ENCODE measurements around the genes SAYSD1, MOCS1 and OARD1.

- RRBS: no CpG with 5 or more reads among the region's 5 CpGs
These were observed 393.0 kb downstream of the ZFAND3 start for GRCh38 chr6:38212462-38212898.

GRCh38 chr6:38571695-38571954, 68.1 kb downstream of the BTBD9 start:
- RRBS: no CpG with 5 or more reads among the region's 1 CpG

- RRBS: 6% methylated on average over 12 of the region's 72 CpGs
These were observed at the start of gene SAYSD1 for GRCh38 chr6:39114224-39115357. Gene SAYSD1 (minus strand): TSS chr6:39115186.

DNA sequence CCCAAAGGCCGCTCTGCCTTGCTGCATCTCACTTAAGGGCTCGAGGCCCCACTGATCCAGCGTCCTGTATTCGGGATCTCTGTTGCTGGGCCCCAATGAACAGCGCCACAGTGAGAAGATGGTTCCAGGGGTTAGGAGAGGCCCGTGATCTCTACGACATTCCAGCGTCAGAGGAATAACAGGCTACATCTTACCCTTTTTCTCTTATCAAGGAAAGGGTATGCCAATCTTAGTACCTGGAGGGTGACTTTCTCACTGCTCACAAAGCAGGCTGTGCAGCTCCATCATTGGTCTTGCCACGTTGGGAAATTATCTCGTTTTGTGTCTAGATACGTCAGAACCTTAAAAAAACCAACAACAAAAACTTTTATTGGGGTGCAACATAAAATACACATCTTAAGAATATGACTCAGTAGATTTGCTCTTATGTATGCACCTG, 391 bp upstream of the SAYSD1 start:
- RRBS: no CpG with 5 or more reads among the region's 11 CpGs

DNA sequence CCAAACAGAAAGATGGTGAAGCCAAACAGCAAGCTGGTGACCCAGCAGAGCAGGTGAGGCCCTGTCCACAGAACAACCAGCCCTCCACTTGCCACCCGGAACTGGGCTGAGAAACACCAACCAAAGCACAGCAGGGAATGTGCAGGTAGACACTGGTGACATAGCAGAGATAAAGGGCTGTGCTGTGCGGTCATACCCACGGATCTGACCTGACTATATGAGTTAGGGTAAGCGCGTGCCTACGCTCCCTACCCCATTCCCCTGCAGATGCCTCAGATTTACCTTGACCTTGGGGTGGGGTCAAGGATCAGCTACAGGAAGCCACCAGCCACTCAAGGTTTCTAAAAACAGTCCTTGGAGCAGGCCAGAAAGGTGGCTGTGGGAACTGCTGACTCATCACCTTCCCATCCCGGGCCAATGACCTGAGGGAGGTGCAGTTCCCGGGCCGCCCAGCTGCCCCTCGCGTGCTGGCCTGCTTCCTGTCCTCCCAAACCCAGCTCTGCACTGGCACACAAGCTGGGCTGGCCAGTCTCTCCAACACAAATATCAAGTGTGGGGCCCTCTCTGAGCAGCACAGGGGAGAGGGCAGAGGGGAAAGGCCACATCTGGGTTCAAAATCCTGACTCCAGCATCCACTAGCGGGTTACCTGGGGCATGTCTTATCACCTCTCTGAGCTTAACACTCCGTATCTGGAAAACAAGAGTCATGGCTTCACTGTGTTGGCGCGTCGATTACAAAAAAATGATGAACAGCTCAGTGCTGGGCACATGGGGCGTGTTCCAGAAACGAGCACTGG, 23.0 kb downstream of the KCNK5 start:
- RRBS: no CpG with 5 or more reads among the region's 18 CpGs

DNA sequence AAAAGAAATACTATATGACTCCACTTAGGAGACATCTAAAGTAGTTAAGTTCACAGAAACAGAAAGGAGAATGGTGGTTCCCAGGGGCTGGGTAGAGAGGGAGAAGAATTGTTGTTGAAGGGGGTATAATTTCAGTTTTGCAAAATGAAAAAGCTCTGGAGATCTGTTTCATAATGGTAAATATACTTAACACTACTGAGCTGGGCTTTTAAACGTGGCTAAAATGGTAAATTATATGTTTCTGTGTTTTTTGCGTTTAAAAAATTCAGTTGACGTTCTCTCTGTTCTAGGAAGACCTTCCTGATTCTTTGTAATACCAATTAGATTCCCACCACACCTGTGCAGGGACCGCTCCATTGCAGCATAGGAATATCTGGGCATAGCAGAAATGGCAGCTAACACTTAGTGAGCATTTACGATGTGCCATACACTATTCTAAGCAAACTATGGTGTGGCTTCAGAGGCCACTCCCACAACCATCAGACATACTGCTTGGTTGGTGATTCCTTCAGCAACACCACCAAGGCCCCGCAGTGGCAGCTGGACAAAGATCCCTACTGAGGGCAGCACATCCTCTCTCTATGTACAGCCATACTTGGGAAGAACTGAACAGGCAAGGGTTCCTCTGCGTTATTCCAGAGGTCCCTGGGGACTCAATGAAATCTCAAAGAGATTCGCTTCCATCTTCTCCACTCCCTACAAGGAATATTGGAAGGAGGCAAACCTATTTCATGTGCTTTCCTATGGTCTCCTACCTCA, 6.3 kb downstream of the KCNK5 start:
- RRBS: no CpG with 5 or more reads among the region's 8 CpGs

DNA sequence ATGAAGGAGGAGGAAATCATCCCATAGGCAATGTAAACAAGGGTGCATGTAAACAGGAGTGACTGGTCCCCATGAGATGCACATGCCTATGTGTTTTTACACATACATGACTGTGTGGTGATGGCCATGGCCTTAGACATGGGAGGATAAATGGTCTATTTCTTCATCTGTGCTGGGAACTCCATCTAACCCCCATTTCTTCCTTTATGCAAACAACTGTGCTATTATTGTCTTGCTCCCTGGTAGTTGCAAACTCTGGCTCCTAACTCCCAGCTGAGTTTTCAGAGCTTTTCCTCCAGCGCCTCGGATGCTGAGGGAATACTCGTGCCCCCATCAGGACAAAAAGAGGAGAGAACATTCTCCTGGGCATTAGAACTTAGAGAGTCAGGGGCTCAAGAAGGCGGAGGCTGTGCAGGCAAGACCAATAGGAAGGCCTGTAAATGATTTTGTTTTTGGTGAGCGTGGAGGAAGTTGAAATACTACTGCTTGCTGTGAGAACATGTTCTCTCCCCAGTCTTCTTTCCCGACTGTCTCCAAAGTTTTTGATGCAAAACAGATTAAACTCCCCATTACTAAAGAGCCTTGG, 2.1 kb downstream of the DAAM2 start:
- RRBS: no CpG with 5 or more reads among the region's 6 CpGs

DNA sequence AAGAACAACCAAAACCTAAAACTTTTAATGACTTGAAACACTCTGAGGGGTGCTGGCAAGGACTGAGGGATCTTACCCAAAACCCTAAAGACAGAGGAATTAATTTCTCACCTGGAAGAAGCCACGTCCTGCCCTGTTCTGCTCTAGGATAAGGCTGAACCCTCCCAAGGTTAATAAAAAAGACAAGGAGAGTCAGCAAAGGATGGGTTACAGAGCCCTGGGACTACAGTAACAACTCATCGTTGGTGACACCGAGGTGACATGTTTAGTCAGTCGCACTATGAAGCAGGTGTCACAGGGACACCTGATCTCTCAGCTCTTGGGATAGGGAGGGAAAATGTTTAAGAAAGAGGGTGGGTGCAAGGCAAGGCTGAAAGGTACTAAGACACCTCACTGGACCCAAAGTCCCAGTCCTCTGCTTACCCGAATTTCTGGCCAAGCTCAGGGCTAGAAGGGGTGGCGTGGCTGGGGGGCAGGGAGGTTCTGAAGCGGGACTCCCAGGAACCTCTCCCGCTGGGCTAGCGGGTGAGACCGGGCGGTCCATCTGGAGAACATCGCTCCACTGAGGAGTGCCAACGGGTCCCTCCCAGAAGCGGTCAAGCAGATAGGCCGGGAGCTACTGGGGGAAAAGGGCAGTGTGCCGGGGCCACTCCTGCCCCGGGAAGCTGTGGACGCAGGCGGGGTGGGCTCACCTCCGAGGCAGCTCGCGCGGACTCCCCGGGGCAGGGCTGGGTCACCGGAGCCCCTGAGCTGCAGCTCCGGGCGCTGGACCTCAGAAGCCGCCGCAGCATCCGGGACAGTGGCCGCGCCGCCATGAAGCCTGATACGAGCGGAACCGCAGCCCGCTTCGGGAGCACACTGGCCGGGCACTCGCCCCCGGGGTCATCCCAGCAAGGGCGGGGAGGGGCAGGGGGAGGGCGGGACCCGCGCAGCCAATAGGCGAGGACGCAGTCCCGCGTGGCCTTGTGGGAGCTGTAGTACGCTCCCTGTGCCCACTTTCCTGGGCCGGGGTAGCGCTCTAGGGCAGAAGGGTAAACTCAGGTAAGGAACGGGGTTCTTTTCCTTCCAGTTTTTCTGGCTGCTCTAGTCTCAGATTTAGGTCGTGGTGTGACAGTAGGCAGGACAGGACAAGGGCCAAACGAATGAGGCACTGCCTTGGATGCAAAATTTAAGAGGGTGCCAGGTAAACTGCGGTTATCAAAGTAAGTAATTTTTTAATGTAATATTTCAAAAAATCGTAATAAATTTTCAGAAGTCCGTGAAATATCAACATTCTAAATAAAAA, at the start of gene MOCS1:
Gene MOCS1 (minus strand): TSS at position 860 of the 1,285 bp plus-strand sequence.
- RRBS: 5% methylated on average over 24 of the region's 58 CpGs

DNA sequence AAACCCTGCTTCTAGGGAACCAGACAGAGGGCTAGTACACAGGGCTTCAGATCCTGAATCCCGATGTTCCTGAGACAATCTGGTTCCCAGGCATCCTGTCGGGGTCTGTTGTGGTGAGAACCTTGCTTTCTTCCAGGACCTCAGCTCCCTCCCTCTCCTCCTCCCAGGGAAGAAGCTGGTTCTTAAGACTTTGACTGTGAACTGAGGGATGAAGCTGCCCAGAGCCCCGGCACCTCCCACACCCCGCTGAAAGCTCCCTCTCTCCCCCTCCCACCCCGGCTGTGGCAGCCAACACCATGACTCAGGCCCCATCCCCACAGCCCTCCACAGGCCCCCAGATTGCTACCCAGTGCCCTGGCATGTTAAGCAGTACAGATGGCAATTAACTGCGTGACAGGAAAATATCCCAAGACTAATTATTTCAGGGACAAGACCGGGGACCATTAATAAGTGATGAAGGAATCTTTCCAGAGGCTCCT, 238.1 kb downstream of the LRFN2 start:
- RRBS: 65% methylated on average over 3 of the region's 7 CpGs

- RRBS: 66% methylated on average over 5 of the region's 15 CpGs
These were observed 109.4 kb downstream of the LRFN2 start for GRCh38 chr6:40477621-40478370.

DNA sequence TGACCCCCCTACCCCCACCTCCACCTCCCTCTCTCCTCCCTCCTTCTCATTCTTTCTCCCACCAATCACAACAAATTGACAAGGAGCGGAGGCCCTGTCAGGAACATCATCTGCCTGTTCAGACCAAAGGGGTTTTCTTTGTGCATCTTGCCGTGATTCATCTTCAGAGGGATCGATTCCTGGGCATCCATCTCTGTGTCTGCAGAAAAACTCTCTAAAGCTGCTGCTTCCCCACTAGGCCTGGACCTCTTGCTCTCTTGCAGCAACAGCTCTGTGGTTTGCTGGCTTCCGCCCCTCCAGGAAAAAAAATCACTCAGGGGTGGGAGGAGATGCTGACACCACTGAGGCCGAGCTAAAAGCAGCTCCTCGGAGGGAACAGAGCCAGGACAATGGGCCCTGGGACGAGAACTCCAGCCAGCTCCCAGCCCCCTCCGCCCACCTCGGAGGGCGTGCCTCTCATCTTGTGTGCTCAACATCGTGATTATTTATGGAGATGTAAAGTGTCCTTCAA, 53.3 kb upstream of the LRFN2 start:
- RRBS: no CpG with 5 or more reads among the region's 11 CpGs

- RRBS: 6% methylated on average over 12 of the region's 36 CpGs
These were observed 11.4 kb downstream of the UNC5CL start for GRCh38 chr6:41027421-41028304.

DNA sequence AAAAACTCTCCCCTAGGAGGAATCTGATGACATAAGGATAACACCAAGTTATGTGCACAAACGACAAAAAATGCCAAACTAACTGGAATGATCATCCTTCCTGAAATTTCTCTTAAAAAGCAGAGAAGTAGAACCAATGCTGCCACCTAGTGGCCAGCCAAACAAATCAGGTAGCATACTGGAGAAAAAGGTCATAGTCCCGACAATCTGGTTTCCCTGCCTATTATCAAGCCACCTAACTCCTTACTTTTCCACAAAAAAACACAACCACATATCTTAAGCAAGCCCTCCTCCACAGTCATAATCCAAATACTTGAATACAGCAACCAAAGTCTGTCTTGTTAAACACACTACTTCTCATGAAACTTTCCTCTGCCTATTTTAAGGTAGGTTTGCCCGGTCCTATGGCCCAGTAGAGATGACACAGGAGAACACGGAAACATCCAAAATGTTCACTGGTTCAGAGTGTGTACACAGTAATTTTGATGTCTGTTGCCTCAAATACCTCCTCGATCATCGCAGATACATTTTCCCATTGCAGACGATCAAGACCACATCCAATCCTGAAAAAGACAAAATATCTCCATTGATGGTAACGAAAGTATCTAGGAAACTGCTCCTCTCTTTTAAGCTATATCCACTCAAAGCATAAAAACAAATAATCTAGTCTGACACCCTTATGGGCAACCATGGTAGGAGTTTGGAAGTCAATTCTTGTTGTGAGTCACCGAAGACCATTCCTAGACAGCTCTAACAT, 5.1 kb downstream of the OARD1 start:
- RRBS: no CpG with 5 or more reads among the region's 9 CpGs

DNA sequence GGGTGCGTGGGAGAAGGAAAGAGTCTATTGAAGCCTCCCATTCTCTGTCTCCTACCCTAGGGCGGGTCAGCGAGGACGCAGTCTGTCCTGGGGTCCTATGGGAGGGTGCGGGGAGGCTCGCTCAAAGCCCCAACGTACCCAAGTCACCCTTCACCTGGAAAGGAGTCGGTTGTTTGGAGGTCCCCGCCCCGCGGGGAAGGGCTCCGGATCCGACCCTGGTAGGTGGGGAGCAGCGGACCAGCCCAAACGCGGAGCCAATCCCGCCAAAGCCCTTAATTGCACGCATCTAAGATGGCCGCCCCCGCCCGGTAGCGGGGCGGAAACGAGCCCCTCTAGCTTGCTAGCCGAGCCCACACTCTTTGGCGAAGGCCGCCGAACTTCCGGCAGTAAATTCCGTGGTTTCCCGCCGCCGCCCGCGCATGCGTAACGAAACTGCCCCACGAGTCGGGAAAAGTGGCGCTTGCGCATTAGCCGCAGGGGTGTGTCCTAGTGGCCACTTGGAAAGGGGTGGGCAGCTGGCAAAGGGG, at the start of gene OARD1:
Gene OARD1 (minus strand): TSS at position 176 of the 527 bp plus-strand sequence.
- RRBS: 5% methylated on average over 14 of the region's 42 CpGs

GRCh38 chr6:41074111-41074788, 1.5 kb downstream of the NFYA start:
- RRBS: no CpG with 5 or more reads among the region's 9 CpGs

DNA sequence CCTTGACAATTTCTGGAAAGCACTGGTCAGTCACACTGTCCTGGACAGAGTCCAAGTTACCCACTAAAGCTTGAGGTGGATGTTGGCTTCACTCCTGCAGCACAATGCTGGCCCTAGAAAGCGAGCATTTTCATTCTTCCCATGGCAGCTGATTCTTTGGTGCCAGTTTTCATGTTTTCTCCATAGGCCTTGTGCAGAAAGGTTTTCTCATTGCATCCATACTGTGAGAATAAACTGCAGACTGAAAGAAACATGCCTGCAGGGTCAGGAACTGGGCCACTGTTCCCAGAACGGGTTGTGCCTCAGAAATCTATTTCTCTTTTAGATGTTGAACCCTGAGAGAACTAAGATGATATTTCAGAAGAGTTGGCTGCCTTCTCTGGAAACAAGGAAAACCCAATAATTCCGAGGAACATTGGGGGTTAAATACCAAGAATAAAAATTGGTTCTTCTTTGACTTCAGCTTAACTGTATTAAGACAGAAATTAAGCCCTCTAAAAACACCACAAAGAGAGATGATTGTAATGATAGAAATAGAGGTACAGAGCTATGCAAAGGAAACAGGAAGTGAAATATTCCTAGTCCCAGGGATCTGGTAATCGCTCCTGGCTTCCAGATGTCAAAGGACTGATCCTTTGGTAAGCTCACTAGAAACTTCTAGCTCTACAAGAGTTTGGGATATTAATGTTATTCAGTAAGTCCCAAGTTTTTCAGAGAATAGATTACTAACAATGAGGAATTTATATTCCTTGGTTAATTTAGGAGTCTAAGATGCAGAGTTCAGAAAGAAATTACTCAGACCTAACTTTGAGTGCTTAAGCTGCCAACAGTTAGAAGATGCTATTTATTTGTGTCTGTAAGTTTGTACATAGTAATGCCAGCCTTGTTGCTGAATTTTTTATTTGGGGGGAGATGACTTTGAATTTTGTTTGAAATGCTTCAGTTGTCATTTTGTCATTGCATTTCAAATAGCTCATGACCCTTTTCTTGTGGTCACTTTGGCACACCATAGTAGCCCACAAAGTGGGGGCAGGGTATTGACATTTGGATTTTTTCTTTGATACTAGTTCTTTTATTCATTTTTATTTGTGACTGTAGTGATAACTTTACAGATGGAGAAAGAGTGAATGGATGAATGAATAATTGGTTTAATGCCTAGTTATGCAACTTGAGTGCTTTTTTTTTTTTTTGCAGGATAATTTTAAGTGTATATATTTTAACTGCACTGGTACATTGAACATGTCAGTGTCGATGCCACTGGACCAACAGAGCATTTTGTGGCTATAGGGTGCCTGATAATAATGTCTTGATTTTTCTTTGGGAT, 26.2 kb downstream of the NFYA start:
- RRBS: no CpG with 5 or more reads among the region's 5 CpGs

DNA sequence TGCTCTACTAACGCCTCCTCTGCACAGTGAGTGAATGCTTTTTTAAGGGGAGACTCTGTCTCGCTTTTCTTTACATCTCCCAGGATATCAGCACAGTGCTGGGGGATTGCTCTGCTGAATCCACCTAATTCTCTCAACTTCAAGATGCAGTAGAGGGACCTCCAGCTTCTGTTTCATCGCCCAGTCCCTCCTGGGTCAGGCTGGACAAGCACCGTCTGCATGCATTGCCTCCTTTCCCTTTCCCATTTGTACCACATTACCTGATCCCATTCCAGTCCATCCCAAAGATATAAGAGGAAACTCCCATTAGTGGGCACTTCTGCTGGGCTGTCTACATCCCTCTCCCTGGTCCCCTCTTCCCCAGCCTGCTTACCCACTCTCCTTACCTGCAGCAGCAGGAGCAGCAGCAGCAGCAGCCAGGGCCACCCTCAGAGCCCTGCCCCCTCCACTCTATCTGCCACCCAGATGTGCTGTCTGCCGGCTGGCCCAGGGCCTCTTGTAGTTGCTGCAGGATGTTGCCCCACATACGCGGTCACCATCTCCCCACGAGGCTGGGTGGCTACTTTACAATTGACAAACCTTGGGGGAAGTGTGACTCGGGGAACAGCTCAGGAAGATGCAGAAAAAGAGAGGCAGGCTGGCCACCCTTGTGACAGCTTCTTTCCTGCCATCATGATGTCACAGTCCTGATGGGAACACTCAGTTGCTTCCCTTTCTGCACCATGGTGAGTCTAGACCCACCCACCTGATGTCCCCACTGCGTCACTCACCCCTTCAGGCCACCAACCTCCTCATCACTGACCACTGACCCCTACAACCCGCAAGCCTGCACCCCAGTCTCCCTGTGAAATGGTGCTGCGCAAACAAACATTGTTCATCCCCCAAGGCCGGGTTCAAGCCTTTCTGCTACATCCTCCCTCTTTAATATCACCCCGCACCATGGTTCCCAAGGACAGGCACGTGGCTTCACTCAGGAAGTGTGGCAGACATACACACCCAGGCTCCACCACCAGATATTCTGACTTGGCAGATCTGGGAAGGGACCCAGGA, 14.6 kb downstream of the TREM1 start:
- RRBS: no CpG with 5 or more reads among the region's 15 CpGs

- RRBS: 6% methylated on average over 3 of the region's 20 CpGs
These were observed 33.5 kb downstream of the NCR2 start for GRCh38 chr6:41368865-41369341.

GRCh38 chr6:41503669-41504155, 42.5 kb upstream of the FOXP4 start:
- RRBS: 5% methylated on average over 19 of the region's 40 CpGs

GRCh38 chr6:41527896-41528588, 18.1 kb upstream of the FOXP4 start:
- RRBS: 22% methylated on average over 3 of the region's 15 CpGs